Colic lymph node (tissue), 1 donor: ENCODE measurements around the genes GPR6 and METTL24.

GRCh38 chr6:109163392-109164197 lies 68.3 kb downstream of the CEP57L1 start:
- PRO-cap = no peak

GRCh38 chr6:109230405-109231046 lies 135.2 kb downstream of the CEP57L1 start:
- PRO-cap = no peak

- PRO-cap = no peak
These were observed 49.7 kb downstream of the CD164 start for GRCh38 chr6:109332623-109332908.

DNA sequence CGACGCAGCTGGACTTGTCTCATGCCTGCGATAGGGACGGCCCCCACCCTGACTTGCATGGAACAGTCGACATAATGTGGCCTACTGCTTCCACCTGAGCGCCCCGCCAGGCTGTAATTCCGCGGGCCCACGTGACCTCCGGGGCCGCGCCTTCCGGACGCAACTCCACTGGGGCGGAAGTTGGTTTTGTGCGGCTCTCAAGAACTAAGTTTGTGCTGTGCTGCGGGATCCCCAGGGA lies 350 bp upstream of the CD164 start:
- PRO-cap = no peak

DNA sequence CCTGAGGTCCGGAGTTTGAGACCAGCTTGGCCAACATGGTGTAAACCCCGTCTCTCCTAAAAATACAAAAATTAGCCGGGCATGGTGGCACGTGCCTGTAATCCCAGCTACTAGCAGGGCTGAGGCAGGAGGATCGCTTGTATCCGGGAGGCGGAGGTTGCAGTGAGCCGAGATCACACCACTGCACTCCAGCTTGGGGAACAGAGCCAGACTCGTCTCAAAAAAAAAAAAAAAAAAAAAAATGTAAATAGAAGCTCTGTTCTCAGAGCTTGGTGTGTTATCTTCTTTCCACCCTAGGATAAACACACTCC lies 1.7 kb upstream of the CD164 start:
- PRO-cap = no peak

GRCh38 chr6:109439649-109440150 lies 728 bp downstream of the PPIL6 start:
- PRO-cap = no peak

- PRO-cap = no peak
These were observed 6.6 kb downstream of the MICAL1 start for GRCh38 chr6:109448977-109449449.

- PRO-cap = no peak
These were observed 3.3 kb upstream of the MICAL1 start for GRCh38 chr6:109458775-109459279.

GRCh38 chr6:109481028-109482062 lies 1.7 kb downstream of the ZBTB24 start:
- PRO-cap = no peak

DNA sequence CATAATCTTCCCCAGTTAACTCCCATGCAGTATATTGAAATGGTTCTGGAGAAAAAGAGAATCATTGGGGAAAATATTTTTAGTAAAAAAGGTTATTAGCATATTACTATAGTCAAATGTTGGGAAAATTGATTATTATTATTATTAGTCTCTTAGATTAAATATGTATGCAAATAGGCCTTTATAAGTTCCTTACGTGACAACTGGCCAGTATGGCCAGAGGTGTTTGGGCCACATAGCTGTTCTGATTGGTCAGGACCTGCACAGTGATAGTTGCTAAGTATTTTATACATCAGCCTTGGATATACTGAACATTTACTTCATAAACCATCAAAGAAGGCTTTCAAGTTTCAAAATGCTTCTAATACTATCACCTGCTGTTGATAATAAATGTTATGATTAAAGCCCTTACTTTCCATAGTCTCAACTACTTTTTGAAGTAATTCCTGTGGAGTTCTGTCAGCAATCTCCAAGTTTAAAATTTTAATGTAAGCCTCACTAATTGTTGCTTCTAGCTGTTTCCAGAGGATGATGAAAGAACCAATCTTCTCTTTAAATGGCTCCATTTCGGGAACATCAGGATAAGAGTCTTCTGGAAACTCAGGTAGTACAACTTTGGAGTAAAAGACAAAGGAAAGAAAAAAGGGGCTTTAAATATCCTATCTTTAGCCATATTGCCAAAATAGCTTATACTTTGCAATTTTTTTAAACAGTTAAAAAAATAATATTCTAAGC lies 80.8 kb upstream of the ZBTB24 start:
- PRO-cap = no peak

- PRO-cap = no peak
These were observed 55.9 kb downstream of the FIG4 start for GRCh38 chr6:109746820-109747545.

GRCh38 chr6:109791212-109791616 lies 100.1 kb downstream of the FIG4 start:
- PRO-cap = no peak

GRCh38 chr6:109967798-109968380 lies 10.2 kb upstream of the GPR6 start:
- PRO-cap = no peak

DNA sequence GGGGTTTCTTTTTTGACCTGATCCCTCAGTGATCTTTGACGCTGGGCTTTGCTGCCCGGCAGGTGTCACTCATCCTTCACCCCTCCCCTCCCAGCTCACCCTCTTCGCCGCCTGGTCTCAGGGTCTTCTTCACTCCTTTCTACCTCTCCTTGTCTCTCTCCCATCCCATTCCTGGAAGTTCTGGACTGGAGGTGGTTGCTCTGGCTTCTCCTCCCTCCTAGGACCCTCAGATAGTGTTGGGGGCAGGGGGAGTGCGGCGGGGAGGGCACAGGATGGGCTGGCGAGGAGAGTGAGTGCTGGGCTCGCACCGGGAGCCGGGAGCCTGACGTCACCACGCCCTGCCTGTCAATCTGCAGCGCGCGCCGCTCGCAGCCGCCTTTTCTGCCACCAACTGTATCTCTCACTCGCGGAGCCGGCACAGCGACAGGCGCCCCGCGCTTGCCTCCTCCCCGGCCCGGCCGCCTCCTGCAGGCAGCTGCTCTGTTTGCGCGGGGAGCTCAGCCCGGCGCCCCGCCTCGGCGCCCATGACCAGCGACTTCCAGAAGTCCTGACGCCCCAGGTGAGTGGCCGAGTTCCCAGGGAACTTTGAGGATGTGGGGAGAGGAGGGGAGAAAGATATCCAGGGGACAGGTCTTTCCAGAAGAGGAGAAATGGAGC lies at the start of gene GPR6:
TSS of gene GPR6 (plus strand) at position 403 of the 657 bp plus-strand sequence.
- PRO-cap = no peak

- PRO-cap = no peak
These were observed 1.4 kb downstream of the CDC40 start for GRCh38 chr6:110181516-110182122.

GRCh38 chr6:110208800-110209319 lies 28.6 kb downstream of the CDC40 start:
- PRO-cap = no peak

GRCh38 chr6:110357630-110358725 lies at the start of gene METTL24:
METTL24 (minus strand) TSS chr6:110358349.
- PRO-cap = no peak

- PRO-cap = no peak
These were observed 40.8 kb upstream of the SLC22A16 start for GRCh38 chr6:110517230-110517636.

DNA sequence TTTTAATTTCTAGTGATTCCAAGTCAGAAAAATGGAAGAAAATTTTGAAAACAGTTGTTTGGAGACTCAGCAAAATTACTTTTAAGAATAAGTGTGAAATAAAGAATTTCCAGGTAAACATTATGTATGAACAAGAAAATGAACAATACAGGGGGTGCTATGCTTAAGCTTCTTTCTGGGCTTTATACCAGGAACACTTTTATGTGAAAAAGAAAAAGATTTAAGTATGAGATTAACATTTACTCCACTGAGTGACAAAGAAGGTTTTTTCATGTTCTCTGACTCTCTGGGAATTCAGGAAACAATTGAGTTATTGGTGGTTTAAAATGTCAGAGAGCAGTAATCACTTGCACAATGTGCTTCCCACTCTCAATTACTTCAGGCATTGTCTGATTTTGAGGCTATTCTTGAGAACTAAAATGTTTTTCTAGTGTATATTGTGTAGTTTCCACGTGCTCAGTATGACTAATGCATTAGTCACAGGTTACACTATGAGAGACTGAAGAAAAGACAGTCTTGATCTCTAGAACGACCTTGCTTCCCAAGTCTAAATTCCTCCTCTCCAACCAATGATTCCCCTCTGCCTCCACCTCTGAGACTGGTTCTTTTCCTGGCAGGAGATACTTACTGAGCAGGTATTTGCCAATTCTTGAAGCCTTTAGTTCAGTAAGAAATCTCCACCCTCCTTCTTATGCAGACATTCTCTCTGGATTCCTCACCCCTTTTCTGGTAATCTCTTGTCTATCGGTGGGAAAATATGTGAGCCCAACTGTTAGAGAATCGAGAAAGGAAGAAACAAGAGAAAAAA lies 60.7 kb upstream of the SLC22A16 start:
- PRO-cap = no peak

DNA sequence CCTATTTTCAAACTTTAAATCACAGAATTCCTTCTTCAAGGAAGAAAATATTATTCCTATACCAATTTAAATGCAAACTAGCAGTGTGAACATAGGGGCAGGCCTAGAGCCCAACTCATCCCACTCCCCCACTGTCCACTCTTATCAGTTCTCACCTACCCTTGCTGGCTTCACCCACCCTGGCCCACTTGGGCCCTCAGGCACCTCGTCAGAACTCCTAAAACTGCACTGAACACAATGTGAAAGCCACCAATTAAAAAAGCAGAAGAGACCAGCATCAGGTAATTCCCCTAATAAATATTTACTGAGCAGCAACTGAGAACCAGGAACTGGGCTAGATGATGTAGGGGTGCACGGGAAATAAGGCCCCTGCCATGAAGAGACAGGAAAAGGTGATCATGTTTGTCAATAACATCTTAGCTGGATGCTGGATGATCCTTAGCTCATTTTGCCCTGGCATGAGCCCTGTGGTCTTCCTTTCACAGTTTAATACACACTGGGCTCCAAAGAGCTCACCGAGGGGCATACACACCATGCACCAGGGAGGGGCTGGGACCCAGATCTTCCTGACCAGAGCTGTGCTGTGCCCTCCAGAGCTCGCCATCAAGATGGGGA lies 113.4 kb upstream of the SLC22A16 start:
- PRO-cap = bidirectional peak, plus-strand start at position 325 of the sequence, minus-strand start at position 230 of the sequence